ENCODE results near the genes PPP1R16B and MAFB.

- PRO-cap, result no peak
Measured at GRCh38 chr20:38767260-38767824, 19.1 kb downstream of the ACTR5 start.

DNA sequence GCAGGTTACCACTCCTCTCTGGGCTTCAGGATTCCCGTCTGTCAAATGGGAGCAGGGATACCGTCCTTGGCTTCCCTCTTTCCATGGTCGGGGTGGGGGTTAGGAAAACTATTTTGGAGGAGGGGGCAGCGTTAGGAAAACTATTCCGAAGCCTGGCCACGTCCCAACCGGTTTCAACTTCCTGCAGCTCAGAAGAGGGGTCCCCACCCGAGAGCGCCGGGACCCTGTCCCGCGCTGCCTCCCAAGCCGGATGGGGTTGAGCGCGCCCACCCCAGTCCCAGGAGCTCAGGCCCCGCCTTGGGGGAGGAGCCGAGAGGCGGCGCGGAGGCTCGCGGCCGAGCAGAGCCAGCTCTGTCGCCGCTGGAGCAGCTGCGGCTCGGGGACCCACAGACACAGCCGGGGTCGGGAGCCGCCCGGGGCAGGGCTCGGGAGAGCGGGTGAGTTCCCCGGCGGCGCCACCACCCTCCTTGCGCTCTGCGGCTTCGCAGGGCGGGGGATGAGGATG is at the start of gene PPP1R16B:
PPP1R16B (plus strand) TSS at position 342 of the 505 bp plus-strand sequence.
- PRO-cap, result bidirectional peak, plus-strand start at position 354 of the sequence, minus-strand start at position 252 of the sequence

DNA sequence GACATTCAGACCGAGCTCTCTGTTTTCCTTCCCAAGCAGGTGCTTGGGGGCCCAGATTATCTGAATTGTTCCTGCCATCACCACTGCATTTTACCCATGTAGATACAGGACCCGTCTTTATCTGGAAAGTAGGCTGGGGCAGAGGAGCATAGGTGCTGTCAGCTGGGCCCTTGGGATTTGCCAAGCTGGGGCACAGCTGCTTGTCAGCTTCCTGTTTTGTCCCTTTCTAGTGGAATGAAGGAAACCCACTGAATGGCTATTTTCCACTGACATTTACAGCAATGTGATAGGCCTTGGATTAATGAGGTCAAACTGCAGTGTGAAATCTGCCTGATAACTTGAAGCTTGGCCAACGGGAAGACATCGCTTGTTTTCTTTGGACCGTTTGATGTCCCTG is 6.6 kb downstream of the PPP1R16B start:
- PRO-cap, result bidirectional peak, plus-strand start at position 331 of the sequence, minus-strand start at position 125 of the sequence

DNA sequence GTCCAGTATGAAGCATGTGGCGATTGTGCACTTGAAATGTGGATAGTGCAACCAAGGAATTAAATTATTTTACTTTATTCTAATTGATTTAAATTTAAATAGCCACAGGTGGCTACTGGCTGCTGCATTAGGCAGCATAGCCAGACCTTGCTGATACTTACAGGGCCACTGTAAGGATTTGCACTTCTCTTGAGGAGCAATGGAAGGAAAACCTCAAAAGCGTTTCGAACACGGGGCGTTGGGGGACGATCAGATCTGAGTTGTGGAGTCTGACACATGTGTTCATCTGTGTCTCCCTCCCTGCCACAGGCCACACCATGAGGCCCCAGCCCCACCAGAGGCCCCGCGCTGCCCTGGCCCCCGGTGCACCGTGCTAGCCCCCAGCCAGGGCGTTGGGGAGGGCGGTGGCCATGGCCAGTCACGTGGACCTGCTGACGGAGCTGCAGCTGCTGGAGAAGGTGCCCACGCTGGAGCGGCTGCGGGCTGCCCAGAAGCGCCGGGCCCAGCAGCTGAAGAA is 30.1 kb downstream of the PPP1R16B start:
- PRO-cap, result no peak

DNA sequence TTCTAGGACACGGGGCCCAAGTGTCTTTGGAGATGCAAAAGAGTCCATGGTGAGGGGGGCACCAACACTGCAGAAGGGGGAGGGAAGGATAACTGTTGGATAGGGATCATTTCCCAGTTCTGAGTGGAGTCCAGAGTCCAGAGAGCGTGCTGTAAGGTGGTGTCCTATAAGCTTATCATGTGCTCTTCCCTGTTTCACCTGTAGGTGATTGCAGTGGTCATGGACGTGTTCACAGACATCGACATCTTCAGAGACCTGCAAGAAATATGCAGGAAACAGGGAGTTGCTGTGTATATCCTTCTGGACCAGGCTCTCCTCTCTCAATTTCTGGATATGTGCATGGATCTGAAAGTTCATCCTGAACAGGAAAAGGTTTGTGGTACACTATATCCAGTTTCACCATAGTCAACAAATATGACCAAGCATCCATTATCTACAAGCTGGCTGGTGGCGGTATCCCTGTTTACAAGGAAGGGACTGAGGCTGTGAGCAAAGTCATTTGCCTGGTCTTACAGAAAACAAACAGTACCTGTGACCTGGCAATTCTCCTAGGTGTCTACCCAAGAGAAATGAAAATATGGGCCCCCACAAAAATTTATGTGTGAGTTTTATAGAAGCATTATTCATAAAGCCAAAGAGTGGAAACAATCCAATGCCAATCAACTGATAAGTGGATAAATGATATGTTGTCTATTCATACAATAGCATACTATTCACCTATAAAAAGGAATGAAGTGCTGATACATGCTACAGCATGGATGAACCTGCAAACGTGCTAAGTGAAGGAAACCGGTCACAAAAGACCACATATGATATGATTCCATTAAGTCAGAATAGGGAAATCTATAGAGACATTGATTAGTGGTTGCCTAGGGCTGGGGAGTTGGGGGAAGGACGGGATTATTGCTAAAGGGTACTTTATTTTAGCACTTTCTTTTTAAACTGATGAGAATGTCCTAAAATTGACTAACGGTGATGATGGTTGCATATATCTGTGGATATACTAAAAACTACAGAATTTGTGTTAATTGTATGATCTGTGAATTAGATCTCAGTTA is 15.9 kb downstream of the FAM83D start:
- PRO-cap, result no peak

DNA sequence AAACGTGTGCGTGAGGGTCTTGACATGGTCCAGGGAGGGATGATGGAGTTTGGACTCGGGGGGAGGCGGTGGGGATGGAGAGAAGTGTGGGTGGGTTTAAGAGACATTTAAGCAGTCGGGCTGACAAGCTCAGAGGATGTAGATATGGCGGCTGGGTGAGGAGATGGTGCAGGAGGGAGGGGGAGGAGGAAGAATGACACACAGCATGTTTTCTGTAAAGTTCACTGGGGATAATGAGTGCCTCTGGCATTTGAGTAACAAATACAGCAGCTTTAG is 107.8 kb downstream of the DHX35 start:
- PRO-cap, result no peak

GRCh38 chr20:39299996-39300278 is 337.8 kb downstream of the DHX35 start:
- PRO-cap, result no peak

- PRO-cap, result no peak
Measured at GRCh38 chr20:40463226-40463659, 225.8 kb downstream of the MAFB start.

DNA sequence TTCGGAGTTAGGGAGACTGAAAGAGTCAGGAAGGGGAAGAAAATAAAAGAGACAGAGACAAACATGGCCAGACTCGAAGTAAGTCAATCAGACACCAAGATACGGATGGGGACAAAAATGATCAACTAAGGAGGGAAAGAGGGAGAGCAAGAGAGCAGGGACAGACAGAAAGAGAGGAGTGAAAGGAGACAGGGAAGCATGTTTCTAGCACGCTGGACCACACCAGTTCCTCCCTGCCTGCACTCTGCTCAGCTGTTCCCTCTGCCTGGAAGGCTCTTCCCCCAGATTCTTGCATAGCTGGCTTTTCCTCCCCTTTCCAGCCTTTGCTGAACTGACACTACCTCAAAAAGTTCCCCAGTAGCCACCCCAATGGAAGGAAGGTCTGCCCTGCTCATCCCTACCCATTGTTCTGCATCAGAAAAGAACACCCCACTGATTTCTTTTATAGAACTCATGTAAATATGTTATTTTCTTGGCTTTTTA is 185.9 kb downstream of the MAFB start:
- PRO-cap, result no peak

DNA sequence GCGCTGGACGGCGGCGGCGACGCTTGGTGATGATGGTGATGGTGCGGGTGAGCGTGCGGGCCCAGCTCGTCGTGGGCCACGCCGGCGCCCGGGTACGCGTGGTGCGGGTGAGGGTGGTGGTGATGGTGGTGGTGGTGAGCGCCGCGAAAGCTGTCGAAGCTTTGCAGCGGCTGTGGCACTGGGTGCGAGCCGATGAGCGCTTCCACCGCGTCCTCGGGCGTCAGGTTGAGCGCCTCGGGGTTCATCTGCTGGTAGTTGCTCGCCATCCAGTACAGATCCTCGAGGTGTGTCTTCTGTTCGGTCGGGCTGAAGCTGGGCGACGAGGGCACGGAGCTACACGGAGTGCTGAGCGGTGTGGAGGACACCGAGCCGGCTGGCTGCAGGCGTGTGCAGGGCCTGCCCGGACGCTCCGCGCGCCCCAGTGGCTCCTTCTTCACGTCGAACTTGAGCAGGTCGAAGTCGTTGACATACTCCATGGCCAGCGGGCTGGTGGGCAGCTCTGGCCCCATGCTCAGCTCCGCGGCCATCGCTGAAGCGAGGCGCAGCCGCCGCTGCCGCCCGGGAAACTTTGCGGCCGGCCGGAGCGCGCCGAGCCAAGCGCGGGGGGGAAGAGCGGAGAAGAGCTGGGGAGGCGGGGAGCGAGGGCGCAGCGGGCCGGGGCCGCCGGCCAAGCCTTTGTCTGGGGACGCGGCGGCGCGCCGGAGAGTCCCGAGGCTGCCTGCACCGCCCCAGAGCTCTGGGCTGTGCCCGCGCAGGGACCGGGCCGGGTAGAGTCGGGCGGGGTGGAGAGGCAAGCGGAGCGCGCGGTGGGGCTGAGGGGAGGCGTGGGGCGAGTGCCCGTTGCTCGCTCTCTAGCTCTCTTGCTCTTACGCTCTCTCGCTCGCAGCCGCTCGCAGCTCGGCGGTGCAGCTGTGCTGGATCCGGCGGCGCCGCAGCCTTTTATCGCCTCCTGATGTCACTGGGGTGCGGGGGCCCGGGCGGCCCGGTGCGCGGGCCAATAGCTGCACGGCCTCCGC is at the start of gene MAFB:
MAFB (minus strand) TSS at position 913 of the 1,016 bp plus-strand sequence.
- PRO-cap, result bidirectional peak, plus-strand start at position 770 of the sequence, minus-strand start at position 745 of the sequence; bidirectional peak, plus-strand start outside the sequence, minus-strand start at position 913 of the sequence

GRCh38 chr20:41030501-41030982 is 1.9 kb downstream of the TOP1 start:
- PRO-cap, result no peak

GRCh38 chr20:41072805-41073503 is 44.3 kb downstream of the TOP1 start:
- PRO-cap, result no peak

DNA sequence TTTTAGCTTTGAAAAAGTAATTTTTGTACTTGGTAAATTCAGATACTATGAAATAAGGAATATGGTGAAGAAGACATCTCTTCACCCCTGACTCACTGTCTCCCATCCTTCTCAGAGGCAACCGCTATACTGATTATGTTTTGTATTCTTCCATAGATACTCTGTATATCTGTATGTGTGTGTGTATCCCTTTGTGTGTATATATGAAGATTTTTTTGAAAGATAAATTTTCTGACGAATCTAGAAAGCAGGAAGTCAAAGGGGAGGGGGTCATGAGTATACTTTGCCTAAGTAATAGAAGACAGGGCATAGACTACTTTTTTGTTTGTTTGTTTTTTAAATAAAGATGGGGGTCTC is 48.1 kb downstream of the TOP1 start:
- PRO-cap, result no peak

DNA sequence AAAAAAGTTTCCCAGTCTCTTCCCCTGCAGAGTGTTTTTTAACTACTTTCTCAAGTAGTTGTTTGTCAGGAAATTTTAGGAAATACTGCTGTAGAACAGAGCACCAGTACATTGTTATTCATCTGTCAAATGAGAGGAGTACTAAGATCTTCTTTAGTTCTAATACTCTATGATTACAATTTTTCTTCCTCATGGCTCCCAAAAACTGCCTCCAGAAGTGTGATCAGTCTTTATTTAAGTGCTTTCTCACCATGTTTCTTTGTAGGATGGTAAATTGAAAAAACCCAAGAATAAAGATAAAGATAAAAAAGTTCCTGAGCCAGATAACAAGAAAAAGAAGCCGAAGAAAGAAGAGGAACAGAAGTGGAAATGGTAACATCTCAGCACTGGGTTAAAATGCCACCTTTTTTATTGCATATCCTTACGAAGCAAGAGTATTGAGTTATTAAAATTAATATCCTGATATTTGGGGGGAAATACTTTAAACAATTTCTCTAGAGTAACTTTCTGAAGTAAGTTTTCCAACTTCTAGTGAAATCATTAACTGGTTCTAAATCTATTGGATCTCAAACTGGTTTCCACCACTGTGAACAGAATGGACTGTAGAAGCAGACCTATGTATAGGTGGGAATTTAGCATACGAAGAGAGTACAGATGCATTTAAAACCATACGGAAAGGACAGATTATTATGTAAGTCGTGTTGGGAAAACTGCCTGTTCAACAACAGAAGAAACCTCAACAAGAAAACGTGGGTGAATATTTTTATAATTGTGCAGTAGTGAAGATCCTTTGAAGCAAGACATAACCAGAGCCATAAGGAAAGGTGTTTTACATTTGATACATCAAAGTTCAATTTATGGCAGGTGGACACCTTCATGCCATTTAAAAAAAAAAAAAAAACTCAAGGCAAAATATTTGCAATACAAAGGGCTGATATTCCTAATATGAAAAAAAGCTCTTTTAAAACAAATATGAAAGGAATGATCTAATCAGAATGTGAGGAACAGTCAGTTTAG is 52.8 kb upstream of the PLCG1 start:
- PRO-cap, result no peak

DNA sequence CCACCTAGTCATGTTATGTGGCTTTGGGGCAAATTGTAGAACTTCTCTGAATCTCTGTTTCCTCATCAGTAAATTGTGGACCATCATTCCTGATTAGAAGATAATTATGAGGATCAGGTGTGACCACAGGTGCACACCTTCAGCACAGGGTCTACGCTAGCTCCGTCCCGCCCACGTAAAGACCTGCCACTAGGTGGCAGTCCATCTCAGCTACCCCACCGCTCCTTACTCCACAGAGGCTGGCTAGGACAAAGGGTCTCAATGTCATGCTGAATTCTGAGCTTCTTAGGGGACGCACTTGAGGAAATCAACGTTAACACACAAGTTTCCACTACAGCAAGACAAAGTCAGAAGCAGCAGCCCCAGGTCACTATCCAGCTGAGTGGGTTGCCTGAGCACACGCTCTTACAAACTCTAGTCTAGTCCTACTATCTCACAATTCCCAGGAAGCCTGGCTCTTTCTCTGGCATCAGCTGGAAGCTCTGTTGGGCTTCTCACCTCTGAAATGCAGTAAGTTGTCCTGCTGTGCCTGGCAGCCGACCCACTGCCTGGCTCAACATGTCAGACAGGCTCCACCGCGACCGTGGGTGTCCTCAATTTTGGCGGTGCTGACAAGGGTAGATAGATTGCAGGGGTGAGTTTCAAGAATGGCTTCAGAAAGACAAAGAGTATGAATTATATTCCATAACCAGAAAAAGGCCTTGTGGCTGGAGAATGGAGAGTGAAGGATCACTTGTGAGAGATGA is 2.0 kb upstream of the PLCG1 start:
- PRO-cap, result no peak

GRCh38 chr20:41158339-41158961 is 21.1 kb downstream of the PLCG1 start:
- PRO-cap, result no peak

DNA sequence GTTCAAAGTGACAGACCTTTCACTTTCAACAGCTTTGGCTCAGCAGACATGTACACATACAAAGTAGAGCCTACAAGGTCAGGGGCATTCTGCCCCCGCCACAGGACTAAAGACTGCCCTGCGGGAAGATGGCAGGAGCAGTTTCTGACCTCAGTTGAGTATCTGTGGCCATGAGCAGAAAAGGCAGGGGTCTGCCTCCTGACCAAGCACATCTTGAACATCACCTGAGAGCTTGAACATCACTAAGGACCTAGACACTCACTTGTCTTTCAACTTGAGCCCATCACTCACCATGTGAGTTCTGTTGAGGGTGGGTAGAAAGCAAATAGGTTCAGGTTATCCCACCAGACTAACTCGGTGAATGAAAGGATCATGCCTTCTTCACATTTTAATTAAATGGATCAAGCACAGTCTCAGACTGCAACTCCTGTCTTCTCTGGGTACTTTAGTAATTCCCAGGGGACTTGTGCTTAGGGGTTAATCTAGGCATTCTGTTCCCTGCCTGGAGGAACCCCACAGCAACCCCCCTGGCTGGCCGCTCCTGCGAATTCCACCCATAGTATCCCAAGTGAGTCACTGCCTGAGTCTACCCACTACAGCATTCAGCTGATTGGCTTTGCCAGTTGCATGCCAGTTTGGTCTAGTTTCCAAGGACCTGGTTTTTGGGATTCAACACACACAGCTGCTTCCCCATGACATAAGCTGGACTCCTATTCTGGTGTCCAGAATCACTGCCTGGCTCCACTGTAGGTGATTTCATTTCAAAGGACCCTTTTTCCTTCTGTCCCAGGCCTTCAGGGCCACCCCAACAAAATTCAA is 40.1 kb downstream of the PLCG1 start:
- PRO-cap, result no peak

GRCh38 chr20:41450883-41451151 is 84.2 kb upstream of the EMILIN3 start:
- PRO-cap, result no peak

DNA sequence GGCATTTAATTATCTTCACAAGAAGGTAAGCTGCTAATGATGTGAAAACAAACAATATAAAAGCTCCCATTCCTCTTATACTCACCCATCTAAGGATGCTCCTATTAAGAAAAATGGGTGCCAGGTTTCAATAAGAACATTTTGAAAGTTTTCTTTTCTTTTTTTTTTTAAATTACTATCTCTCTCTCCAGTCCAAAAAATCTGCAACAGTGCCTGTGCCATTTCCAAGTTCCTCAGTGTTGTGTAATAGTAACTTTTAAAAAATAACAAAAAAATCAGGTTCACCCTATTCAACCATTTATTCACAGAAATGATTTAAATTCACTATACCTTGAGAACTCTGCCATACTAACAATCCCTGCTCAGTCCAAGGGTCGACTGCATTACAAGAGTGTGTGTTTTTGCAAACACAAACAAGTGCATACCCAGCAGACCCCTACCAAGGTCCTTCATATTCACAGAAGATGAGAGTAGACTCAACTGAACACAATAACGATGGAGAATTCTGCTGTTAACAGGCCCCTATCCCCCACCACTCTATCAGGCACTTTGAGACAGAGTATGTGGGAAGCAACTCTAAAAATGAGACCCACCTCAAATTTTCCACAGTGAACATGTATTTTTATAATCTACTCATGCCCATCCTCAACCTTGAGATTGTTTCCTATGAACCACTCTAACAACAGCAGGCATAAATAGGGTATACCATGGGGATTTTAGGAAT is 60.8 kb downstream of the CHD6 start:
- PRO-cap, result no peak

DNA sequence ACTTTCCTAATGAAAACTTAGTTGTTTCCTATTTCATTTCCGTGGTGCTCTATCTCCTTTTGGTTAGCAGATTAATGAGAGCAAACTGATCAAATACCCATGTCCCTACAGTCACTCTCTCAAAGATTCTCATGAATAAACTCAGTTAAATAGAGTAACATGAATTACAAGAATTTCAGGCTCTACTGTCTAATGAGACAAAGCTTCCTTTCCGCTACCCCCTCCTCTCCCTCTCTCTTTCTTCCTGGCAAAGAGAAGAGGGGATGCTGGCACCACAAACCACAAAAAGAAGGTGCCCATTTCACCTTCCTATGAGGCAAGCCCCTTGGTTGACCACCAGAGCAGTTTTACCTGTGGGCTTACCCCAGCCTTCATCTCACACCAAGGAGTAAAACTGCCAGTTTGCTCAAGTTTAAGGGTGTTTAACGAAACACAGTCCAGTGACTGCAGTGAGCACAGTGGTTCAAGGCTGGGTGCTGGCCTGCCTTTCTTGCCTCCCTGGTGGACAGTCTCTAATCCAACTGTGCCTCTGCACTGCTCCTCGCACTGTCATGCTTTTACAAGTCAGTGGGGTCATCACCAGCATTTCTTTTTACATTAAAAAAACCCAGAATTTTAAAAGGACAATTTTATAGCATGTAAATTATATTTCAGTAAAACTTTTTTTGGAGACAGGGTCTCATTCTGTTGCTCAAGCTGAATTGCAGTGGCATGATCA is 16.0 kb downstream of the CHD6 start:
- PRO-cap, result no peak